Bronchus fibroblast of lung (primary cell): ENCODE measurements around a stretch of chr15.

DNA sequence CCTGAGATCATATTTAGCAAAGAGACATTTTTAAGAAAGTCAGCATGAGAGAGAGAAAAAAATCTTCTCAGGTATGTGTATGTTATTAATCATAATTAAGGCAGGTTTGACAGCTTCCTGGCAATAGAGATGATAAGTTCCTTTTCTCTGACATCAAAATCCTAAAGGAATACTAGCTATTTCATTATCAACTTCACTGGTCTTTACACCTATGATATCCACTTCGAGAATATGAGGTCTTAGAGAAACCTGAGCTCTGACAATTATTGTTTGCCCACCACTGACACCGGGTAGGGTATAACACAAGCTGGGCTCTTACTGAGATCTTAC is 184.9 kb downstream of the FOXB1 start:
- RAMPAGE, long total RNA = no peak

- RAMPAGE, long total RNA = no peak
Measured at GRCh38 chr15:60299765-60299964, 98.1 kb downstream of the ANXA2 start.

DNA sequence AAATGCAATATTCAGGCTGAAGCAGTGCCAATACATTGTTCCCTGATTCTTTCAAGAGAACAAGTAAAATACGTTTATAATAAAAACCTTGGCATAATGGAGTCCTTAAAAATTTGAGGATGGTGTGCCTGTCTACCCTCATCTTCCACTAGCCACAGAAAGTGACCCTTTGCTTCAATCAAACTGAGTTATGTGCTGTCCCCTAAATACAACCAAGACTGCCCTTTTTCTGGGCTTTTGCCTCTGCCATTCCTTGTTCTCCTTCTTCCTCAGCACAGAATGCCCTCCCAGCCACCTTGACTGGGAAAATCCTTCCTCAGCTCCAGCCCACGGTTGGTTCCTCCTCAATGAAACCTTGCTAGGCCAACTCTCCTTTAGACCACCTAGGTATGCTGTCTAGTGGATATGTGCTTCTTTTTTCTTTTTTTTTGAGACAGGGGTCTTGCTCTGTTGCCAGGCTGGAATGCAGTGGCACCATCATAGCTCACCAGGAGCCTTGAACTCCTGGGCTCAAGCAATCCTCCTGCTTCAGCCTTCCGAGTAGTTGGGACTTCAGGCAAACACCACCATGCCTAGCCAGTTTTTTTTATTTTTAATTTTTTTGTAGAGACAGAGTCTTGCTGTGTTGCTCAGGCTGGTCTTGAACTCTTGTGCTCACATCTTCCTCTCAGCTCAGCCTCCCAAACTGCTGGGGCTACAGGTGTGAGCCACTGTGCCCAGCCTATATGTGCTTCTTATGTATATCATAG is 48.9 kb upstream of the ICE2 start:
- RAMPAGE, long total RNA = no peak

DNA sequence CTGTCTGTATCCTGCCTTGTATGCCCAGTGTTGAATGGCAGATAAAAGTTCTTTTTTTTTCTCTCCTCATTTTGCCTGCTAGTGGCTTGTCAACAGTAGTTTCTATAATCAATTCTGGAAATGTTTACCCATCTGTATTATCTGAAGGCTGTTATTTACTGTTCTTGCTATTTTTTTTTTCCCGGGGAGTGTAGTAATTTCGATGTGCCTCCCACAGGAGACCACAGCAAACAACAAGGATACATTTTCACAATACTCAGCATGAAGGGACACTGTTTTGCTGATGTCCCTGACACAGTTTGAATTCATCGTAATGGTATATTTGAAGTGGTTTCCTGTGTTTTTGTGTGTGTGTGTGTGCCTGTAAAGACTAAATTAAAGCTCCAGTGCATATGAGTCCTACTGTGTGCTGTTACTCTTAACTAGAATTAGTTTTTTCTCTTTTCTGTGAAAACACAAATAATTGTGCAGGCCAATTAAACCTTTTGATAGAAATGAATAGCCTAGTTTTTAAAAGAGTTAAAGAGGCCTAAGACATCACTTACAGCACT is 92.1 kb upstream of the ICE2 start:
- RAMPAGE, long total RNA = no peak

DNA sequence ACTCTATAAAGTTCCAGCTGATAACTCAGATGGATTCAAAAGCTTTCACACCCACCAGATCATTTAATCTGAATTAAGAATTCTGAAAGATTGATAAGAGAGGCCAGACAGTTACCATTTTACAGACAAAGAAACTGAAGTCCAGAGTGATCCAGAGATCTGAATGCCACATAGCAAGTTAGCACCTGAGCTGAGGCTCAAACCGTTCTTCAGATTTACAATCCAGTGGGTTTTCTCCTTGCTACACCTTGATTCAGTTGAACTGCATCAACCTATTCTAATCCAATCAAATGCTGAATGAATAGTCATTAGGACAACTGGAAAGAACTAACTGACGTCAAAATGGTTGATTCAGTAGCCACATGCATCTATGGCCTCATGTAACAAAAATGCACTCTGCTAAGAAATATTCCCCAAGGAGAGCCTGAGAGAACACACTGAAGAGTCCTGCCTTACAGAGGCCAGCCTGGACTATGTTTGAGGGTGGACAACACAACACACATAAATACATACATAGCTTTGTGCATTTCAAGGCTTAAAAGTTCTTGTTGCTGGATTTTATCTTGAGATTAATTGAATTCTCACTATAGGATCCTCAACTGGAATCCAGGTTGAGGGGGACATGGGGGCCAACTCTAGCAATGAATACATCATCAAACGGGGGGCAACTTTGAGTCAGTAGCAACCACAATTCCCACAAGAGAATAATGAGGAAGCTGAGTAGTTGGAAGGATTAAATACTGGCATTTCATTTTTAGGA is 280.0 kb upstream of the ICE2 start:
- RAMPAGE, long total RNA = no peak

- RAMPAGE, long total RNA = no peak
Measured at GRCh38 chr15:60781333-60781718, 302.4 kb upstream of the ICE2 start.

DNA sequence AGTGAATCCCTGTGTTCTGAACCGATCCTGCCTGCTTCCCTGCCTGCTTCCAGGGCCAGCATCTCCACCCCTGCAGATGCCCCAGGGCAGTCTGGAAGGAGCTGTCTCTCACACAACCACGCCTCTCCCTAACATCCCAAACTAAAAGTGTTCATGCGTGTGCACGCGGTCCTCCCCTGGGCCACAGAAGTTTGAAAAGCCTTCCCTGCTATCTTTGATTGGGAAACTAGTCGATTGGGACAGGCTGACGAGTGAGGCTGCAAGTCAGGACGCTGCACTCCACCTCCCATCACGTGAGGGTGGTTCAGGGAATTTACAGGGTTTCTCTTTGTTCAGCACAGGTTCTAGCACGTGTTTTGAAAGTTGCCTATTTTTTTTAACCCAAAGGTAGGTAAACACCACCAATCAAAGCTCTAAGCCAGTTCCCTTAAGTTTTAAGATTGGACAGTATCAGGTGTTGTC is 341.0 kb upstream of the ICE2 start:
- RAMPAGE, long total RNA = no peak

GRCh38 chr15:61170191-61170961 is 58.7 kb downstream of the RORA start:
- RAMPAGE, long total RNA = no peak

DNA sequence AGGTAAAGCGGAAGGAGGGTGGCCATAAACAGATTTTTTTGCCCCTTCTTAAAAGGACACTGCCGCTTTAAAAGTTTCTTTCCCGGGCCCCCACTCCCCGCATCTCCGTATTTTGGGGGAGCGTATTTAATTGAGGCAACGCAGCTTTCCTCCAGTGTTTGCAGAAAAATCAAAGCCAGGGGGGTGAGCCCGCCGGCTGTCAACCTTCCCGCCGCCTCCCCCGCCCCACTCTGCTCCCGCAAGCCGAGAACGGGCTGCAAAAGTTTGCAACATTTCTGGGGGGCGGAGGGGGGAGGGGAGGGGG is 539 bp downstream of the RORA start:
- RAMPAGE, long total RNA = no peak

GRCh38 chr15:61906904-61907393 is 153.3 kb downstream of the VPS13C start:
- RAMPAGE, long total RNA = no peak

- RAMPAGE, long total RNA = no peak
Measured at GRCh38 chr15:62067491-62068078, 808 bp downstream of the C2CD4A start.

DNA sequence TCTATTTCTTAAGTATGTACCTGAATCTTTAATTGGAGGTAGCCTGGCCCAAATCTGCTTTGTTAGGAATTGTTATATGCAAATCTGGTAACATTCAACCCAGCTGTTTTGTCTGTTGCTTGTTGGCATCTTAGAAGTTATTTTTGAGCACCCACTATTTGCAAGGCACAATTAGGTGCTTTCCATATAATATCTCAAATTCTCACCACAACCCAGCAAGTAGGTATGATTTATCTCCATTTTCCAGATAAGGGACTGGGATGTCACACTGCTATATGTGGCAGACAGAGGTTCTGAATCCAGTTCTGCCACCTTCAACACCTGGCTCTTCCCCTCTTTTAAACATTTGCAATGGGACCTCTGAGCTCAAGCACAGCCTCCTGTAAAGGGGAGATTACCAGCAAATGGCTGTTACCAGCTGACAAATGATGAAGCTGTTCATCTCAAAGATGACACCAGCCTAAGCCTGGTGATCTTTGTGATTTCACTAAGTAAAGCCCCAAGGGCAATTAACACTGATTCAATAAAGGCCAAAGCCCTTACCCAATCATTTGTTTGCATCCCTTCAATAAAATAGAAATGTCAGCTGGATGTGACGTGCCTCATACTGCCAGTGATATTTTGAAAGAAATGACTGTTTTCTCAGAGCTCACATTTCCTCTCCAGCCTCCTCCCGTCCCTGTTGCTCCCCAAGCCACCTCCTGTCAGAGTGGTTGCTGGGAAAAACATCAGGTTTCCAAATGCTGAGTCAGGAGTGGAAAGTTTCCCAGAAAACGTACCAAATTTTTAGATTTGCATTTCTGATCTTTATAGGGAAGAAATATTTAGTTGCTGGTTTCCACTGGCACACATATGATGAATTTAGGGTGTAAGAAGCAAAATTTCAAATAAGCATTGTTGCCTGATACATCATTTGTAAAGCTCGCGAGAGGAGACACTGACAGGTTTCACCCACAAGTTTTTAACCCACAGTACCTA is 20.8 kb downstream of the C2CD4A start:
- RAMPAGE, long total RNA = no peak

DNA sequence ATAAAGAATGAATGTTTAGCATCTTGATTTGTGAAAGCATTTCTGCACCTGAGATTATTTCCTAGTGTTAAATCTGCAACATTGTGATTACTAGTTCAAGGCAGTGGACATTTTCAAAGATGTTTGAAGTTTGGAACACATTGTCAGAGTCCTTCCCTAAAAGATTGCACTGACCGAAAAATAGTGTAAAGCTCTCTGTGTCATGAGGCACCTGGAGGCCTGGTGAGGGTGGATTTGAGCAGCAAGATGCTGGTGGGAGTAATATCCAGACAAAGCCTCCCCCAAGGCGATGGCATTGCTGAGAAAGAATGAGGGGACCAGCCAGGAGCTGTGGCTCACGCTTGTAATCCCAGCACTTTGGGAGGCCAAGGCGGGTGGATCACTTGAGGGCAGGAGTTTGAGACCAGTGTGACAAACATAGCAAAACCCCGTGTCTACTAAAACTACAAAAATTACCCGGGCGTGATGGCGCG is 176.9 kb downstream of the TLN2 start:
- RAMPAGE, long total RNA = no peak

GRCh38 chr15:62834737-62835281 is 207.7 kb upstream of the TPM1 start:
- RAMPAGE, long total RNA = no peak

DNA sequence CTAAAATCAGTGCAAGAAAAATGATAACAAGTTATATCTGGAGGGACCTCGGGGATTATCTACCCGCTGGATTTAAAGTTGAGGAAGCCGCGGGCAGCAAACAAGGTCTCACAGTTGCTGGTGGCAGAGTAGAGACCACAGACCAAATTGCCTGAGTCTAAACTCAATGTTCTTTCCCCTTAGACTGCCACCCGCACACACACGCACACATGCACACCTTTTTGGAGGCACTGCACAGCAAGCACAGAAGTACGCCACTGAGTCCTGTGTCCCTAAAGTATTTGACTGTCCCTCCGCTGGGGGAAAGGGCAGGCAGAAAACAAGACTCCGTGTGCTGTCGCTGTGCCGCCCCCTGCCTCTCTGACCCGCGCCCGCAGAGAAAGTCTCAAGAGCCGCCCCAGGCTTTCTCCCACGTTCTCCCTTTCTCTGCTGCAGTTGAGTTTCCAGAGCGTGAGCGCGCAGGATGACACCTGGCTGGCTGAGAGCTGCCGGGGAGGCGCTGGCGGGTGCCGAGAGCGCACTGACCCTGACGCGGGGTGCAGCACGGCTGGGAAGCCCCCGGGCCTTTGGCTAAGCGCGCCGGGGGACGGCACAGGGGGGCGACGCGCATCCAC is 733 bp upstream of the TPM1 start:
- RAMPAGE, long total RNA = no peak

DNA sequence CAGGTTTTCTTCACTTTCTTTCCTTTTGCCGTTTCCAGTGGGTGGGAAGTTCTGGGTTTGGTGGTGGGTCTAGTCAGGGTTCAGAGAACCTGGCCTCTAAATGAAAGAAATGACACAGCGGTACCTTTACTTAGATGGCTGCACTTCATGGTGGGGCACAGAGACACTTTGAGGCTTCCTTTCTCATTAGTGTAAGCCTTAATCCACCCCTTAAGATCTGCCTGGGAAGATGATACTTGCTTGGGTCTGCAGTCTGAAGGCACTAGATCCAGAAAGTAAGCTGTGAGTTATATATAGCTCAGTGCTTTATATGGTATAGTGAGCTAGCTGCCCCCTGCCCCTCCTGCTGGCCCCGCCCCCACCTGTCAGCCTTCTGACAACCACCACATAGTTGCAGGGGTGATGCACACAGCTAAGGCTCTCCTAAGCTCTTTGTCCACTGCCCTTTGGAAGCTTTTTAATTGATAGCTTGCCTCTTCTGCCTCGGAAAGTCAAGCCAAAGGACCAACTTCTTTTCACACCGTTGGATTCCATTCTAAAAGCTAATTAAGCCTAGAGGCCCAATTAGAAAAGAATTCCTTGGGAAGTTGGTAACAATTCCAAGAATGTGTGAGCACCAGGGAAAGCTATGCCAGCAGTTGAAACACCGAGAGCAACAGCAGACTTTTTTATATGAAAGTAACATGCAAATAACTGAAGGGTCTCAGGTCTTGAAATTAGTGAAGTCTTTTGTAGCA is 2.1 kb downstream of the TPM1 start:
- RAMPAGE, long total RNA = no peak

DNA sequence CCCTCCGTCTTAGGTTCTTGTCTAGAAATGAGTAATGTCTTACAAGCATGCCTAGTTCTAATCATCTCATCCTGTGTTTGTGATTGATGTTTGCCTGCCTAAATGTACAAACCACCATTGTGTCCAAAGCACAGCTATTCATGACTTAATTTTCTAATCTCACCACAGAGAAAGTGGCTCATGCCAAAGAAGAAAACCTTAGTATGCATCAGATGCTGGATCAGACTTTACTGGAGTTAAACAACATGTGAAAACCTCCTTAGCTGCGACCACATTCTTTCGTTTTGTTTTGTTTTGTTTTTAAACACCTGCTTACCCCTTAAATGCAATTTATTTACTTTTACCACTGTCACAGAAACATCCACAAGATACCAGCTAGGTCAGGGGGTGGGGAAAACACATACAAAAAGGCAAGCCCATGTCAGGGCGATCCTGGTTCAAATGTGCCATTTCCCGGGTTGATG is 28.4 kb downstream of the TPM1 start:
- RAMPAGE, long total RNA = no peak

GRCh38 chr15:63075775-63076257 is 33.3 kb downstream of the TPM1 start:
- RAMPAGE, long total RNA = no peak

- RAMPAGE, long total RNA = no peak
Measured at GRCh38 chr15:63188814-63189463, 467 bp upstream of the RAB8B start.

GRCh38 chr15:63191879-63192625 is 2.6 kb downstream of the RAB8B start:
- RAMPAGE, long total RNA = no peak